ENCODE measurements around the genes ANAPC16, P4HA1 and FAM149B1.

DNA sequence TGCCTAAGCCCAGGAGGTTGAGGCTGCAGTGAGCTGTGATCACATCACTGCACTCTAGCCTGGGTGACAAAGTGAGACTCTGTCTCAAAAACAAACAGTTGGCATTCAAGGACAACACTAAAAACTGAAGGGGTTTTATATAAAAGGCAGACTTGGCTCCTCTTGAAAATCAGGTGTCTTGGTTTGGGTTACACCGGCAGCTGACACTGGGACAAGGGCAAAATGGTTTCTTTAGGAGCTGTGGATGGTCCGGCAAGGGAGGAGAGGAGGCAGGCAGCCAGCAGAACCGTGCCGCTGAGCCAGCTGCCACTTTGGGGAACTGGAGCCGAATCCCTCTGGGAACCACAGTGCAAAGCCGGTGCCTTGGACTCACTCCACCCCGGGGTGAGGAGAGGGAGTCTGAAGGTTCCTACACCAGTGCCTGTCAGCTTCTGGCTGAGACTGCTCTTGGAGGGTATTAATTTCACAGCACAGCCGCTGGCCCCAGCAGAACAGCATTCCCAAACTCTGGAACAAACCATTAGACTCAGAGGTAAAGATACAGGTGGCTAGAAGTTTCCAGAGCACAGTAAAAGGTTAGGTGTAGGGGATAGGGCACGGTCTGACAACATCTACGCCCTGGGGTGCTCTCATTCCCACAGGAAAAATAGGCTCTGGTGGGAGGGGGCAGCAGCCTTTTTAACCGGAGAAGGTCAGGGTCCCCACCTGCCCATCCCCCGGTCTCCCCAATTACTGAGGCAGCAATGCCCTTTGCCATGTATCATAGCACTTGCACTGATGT lies 52.8 kb downstream of the CHST3 start:
- PRO-cap, result unidirectional peak, plus-strand start at position 354 of the sequence
- RAMPAGE, long total RNA, 2 experiments, result no peak in any of the 2 experiments

GRCh38 chr10:72027503-72028026 lies 60.8 kb downstream of the SPOCK2 start:
- PRO-cap, result no peak
- RAMPAGE, long total RNA, 2 experiments, result no peak in any of the 2 experiments

DNA sequence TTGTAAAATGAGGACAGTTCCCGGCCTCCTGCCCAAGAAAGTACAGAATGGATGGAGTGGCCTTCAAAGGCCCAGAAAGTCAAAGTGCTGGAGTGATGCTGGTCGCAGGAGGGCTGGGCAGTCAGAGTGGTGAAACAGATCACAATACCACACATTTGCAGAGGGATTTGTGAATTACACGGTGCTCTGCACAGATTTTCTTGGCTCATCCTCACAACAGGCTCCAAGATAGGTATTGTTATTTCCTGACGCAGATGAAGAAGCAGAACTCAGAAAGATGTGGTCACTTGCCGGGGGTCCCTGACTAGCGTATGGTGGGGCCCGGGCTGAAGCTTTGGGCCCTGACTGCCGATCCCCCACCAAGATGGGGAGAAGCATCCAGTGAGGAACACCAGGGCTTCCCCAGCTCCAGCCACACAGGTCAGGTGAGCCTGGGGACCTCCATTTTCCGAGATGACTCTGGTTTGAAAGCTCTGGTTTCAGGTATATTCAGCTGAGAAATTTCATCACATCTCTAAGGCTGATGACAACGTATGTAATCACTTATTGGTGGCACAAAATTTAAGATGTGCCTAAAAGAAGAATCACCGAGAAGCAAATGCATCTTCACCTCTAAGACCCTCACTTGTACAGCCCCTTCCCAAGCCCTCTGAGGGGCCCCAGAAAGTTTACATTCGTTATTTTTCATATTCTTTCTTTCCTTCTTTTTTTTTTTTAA lies 22.6 kb downstream of the SPOCK2 start:
- PRO-cap, result no peak
- RAMPAGE, long total RNA, 2 experiments, result no peak in any of the 2 experiments

- PRO-cap, result no peak
- RAMPAGE, long total RNA, 2 experiments, result no peak in any of the 2 experiments
Observed at GRCh38 chr10:72081713-72082715, 6.3 kb downstream of the SPOCK2 start.

DNA sequence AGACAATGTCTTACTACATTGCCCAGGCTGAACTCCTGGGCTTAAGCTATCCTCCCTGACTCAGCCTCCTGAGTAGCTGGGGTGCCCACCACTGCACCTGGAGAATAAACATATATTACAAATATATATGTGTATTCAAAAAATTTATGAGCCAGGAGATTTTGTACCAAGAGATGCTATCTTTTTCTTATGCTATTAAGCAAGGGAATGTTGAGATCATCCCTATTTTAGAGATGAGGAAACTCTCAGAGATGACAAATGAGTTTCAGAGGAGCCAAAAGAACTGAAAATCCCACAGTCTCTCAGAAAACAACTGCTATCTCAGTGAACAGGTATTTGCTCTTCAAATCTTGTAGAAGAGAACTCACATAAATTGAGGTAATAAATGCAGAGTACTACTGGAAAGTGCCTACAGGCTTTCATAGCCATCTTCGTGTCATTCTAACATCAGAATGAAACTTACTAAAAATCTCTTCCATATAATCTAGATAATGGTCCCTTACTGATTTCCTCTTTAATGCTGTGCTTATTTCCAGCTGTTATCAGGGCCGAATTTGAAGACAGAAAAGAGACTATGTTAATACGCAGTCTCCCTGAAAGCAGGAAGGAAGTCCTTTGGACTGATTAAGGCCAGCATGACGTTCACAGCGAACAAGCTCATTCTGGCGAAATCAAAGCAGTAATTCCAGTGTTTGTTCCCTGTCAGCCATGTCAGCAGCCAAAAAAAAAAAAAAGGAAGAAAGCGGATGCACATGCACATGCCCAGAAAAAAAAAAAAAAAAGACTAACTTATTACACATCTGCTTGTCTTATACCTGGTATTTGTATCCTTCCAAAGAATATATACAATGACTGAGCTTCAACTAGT lies 29.4 kb upstream of the ANAPC16 start:
- PRO-cap, result no peak
- RAMPAGE, long total RNA, 2 experiments, result no peak in any of the 2 experiments

DNA sequence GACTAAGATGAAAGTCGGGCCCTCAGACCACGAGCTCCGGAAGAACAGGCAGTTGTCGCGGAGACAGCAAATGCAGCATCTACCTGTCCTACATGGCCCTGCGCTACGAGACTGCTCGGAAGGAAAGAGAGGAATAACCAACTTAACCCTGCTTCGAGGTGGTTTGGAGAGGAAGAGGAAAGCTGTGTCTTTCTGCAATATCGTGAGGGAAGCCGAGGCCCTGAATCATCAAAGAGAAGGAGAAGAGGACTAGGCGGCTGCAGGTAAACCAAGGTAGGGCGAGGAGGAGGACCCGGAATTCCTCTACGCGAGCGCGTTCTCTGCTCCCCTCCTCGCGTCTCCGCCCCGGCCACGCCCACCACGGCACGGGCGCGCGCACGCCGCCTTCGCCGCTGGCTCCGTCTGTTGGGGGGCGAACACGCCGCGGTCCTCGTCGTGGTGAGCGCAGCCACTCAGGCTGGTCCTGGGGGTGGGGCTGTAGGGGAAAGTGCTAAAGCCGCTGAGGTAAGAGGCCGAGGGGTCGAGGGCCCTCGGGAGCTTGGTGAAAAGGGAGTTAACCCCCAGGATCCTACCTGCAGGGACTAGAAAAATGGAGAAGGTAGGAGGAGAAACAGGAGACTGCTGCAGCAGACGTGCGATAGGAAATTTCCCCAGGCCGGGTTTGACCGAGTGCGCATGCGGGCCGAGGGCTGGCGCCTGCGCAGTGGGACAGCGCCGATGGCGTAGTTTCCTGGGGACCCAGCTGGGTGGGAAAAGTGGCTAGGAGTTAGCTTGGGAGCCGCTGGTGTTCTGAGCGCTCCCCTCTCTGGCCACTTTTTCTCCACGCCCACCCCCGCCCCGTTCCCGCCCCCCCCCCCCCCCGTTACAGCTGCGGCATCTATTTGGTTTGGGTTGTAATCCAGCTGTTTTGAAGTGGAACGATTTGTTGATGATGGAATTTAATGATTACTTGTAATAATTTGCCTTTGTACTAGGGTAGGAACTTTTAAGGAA lies at the start of gene ANAPC16:
TSS of gene ANAPC16 (plus strand) at position 378 of the 993 bp plus-strand sequence.
- PRO-cap, result bidirectional peak, plus-strand start at position 415 of the sequence, minus-strand start at position 342 of the sequence; bidirectional peak, plus-strand start at position 762 of the sequence, minus-strand start at position 620 of the sequence
- RAMPAGE, long total RNA, 2 experiments, result start-site peak on the plus strand in 2 of 2 experiments, centred at positions 393 to 412 of the sequence, 281 to 1,016 reads per replicate; start-site peak on the minus strand in 2 of 2 experiments, centred at positions 288 to 647 of the sequence, 24 to 68 reads per replicate

- PRO-cap, result no peak
- RAMPAGE, long total RNA, 2 experiments, result no peak in any of the 2 experiments
Observed at GRCh38 chr10:72259545-72259972, 14.2 kb upstream of the DDIT4 start.

- PRO-cap, result bidirectional peak, plus-strand start at chr10:72331878, minus-strand start at chr10:72331693
- RAMPAGE, long total RNA, 2 experiments, result no peak in any of the 2 experiments
Observed at GRCh38 chr10:72330944-72332009, 23.4 kb downstream of the DNAJB12 start.

DNA sequence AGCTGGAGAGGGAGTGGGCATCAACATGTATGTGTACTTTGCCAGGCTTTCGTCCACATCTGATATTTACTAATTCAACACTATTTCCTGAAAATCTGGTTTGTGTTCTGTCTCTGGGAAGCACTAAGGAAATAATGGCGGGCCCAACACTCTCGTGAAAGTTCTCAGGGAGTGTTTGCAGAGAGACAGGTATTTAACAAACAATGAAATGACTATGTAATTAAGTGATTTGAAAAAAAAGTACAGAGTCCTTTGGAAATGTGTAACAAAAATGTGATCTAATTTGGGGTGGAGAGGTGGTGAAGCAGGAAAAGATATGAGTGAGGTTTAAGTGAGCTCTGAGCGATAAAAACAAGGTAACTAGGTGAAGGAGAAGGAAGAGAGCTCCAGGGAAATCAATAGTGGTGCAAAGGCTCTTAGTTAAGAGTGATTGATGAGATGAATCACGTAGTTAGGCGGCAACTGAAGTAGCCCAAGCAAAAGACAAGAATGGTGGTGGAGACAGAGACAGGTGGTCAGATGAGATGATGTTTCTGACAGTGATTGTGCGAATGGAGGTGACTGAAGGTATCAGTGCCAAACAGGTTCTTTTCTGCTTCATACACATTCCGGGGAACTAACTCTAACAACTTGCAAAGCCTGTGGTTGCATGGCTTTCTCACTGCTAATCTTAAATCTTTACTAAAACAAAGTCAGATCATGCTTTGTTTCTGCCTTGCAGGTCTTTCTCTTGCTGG lies 95.4 kb upstream of the DNAJB12 start:
- PRO-cap, result no peak
- RAMPAGE, long total RNA, 2 experiments, result no peak in any of the 2 experiments

- PRO-cap, result no peak
- RAMPAGE, long total RNA, 2 experiments, result no peak in any of the 2 experiments
Observed at GRCh38 chr10:72638651-72639283, 12.9 kb upstream of the MICU1 start.

DNA sequence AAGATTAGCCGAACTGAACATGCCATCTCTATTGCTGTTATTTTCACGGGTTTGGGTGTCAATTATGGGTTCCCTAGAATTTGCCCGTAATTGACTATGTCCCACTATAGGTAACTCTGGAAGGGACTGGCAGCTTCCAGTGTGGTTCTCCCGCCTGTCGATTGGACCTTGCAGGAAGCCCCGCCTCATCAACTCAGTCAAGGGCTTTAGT lies 183 bp upstream of the MCU start:
- PRO-cap, result bidirectional peak, plus-strand start outside the sequence, minus-strand start at position 128 of the sequence
- RAMPAGE, long total RNA, 2 experiments, result no peak in any of the 2 experiments

DNA sequence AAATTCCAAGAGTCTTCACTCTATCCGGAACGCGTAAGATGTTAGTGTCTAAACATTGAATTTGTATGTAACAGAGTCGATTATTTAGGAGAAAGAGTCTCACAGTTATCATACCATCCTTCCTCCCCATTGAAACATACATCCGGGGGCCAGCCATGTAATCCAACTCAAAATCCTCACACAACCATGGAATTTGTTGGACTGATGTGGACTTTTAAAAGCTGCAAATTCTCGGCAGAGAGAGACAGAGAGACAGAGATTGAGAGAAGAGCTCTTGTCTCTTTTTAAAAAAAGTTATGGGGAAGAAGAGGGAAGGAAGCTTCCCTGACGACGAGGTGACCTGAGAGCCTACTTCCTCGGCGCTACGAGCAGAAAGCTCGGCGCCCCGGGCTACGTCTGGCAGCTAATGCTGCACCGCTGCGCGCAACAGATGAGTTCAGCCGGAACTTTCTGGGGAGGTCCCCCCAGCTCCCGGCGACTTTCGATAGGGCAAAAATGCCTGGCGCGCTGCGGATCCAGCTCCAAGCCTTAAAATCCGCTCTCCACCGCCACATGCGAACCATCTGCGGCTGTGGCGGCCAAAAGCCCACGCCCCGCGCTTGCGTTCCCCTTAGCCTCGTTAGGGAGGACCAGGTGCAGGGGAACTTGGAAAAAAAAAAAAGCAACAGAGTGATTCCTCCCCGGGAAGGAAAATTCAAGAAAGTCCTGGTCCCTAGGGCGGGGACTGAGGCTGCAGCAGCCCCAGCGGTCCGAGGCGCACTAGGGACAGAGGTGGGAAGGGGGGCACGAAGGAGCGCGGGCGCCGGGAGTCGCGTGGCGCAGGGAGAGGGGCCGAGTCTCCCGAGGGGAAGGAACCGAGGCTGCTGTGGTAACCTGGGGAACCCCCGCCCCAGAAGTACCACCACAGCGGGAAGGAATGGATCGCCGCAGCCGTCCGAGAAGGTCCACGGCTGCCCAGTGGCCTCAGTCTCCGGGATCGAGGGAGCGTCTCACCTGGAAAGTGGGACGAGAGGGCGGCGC lies 583 bp downstream of the P4HA1 start:
- PRO-cap, result bidirectional peak, plus-strand start at position 371 of the sequence, minus-strand start at position 411 of the sequence; bidirectional peak, plus-strand start at position 901 of the sequence, minus-strand start at position 761 of the sequence
- RAMPAGE, long total RNA, 2 experiments, result no peak in any of the 2 experiments

GRCh38 chr10:73096793-73097401 lies at the start of gene P4HA1:
P4HA1 (minus strand) TSS chr10:73096866.
- PRO-cap, result bidirectional peak, plus-strand start at chr10:73097187, minus-strand start at chr10:73096862
- RAMPAGE, long total RNA, 2 experiments, result start-site peak on the minus strand in 2 of 2 experiments, at chr10:73096816-73096866 at its widest, 231 to 505 reads per replicate

DNA sequence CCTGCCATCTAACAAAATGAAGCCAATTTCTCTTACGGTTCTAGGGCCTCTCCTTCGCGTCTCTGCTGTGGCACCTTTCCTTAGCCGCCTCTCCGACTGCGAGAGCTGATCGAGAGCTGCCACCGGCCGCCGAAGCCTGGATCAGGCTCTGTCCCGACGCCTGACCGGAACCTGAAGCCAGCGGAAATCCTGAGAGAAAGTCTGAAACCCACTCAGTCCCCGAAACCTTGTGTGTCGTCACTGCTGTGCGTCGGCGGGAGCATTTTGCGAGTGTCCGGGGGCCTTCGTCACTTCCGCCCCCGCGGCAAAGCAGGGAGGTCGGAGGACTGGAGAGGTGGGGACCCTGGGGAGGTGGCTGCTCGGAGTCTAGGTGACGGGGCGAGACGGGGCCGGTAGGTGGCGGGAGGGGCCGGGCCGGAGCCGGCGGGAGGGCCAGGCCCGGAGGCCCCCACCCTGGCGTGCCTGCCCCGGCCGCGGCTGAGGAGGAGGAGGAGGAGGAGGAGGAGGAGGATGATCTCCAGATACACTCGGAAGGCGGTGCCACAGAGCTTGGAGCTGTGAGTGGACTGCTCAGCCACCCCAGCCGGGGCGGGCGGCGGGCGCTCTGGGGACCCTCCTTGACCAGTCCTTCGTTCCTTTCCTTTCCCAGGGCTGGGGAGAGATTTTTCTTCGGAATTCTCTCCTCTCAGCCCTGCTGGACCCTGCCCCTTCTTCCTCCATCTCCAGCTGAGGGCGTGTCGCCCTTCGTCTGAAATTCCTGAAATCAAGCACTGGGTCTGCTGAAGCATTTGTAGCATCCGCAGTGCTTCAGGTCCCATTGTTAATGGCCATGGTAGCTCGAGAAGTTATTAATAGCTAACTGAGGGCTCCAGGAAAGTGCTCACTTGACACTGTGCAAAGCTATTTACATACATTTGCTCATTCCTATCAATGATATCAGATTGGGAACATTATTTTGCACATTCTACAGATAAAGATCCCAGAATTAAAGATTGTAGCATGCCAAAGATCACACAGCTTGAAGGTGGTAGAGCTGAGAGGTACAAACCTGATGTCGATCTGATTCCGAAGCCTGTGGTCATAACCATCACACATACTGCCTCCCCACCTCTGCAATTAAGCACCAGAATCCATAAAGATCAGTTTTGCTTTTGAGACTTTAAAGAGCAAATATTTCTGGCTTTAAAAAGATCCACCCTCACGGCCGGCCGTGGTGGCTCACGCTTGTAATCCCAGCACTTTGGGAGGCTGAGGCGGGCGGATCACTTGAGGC lies at the start of gene FAM149B1:
TSS of gene FAM149B1 (plus strand) at position 290 of the 1,273 bp plus-strand sequence.
- PRO-cap, result bidirectional peak, plus-strand start at position 369 of the sequence, minus-strand start at position 179 of the sequence; bidirectional peak, plus-strand start at position 582 of the sequence, minus-strand start at position 494 of the sequence
- RAMPAGE, long total RNA, 2 experiments, result start-site peak on the minus strand in 2 of 2 experiments, centred at positions 185 to 197 of the sequence, 125 to 364 reads per replicate

DNA sequence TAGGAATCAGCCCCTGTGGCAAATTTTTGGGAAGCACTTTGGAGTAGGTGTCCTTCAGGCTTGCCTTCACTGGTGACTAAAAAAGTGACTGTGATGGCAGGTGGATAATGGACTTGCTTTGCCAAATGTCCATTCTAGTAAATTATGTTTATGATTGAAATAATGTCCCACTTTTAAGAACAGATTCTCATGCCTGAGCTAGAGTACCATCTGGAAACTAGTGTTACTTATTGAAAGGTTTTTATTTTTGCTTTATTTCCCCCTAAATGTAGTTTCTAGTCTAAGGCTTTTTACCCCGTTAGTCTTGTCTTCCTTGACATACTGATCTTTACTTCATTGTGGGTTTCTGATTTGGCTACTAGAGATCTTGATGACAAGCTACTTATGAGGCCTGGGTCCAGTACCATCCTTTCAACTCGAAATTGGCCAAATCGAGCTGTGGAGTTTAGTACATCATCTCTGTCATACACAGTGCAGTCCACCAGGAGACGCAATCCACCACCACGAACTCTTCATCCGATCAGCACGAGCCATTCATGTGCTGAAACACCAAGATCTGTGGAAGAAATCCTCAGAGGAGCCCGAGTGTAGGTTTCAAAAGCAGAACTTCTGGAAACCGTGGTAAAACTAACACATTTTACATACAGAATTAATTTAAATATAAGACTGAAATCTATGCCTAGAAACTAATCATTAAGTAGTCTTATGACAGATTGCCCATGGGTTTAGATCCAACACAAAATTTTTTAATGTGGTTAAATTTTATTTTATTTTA lies 14.3 kb downstream of the DNAJC9 start:
- PRO-cap, result no peak
- RAMPAGE, long total RNA, 2 experiments, result no peak in any of the 2 experiments

DNA sequence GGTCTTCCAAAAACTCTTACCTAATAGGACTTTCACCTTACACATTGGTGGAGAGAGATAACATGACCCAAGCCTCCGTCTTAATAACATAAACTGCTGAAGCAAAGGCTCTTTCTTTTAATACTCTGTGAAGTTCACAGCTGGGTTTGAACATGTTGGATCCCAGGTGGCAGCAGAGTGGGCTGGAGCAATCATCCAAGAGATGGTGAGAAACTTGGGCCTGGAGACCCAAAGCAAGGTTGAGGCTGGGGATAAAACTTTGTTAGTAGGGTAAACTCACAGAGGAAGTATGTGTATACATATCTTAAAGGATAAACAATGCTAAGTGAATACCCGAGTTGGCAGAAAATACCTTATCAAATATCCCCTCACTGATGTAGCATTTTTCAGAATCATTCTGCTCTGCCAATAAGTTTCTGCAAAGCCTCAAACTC lies 751 bp upstream of the DNAJC9 start:
- PRO-cap, result no peak
- RAMPAGE, long total RNA, 2 experiments, result no peak in any of the 2 experiments

DNA sequence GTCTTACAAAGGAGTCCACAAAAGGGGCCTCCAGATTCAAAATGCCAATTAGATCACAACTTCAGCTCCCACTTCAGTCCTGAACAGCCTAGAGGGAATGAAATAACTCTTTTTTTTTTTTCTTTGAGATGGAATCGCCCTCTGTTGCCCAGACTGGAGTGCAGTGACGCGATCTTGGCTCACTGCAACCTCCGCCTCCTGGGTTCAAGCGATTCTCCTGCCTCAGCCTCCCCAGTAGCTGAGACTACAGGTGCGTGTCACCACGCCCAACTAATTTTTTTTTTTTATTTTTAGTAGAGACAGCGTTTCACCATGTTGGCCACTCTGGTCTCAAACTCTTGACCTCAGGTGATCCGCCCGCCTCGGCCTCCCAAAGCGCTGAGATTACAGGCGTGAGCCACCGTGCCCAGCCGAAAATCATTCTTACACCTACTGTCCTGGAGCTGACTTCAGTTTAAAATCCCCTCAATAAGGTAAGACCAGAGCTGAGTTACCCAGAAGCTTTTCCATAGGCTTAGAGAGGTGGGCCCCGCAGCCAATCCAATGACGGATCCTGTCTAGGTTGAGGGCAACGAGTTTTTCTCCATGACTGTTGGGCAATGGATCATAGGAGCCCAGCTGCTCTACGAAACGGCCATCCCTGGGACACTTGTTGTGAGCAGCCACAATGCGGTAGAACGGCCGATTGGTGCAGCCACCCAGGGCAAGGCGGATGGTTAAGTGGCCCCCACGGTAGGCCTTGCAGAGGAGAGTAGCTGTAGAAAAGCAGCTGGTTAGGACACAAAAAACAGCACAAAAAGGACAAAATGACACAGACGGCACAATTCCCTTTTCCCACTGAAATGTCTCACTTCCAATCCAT lies 944 bp downstream of the MRPS16 start:
- PRO-cap, result no peak
- RAMPAGE, long total RNA, 2 experiments, result no peak in any of the 2 experiments

DNA sequence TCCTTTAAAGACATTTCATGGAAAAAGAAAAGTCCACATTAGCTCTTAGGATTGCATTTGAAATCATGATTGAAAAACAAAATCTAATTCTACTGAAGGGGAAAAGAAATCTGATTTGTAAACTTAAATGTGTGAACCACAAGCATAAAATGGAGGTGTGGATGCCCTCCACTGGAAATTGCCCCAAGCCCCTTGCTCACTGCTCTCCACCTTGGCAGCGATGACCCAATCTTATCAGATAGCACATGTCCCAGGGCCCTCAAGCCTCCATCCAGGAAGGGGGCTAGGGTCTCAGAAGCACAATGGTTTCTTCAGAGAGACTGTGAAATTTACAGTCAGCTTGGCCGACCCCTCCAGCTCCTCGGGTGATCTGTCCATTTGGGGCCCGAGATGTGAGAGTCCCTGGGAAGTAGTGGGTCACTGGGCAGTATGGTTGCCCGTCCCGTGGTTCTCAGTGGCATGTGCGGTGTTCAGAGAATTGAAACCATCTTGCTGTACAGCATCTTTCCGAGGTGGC lies 4.5 kb upstream of the MSS51 start:
- PRO-cap, result no peak
- RAMPAGE, long total RNA, 2 experiments, result no peak in any of the 2 experiments

- PRO-cap, result no peak
- RAMPAGE, long total RNA, 2 experiments, result no peak in any of the 2 experiments
Observed at GRCh38 chr10:73471331-73471645, 24.5 kb downstream of the PPP3CB start.

DNA sequence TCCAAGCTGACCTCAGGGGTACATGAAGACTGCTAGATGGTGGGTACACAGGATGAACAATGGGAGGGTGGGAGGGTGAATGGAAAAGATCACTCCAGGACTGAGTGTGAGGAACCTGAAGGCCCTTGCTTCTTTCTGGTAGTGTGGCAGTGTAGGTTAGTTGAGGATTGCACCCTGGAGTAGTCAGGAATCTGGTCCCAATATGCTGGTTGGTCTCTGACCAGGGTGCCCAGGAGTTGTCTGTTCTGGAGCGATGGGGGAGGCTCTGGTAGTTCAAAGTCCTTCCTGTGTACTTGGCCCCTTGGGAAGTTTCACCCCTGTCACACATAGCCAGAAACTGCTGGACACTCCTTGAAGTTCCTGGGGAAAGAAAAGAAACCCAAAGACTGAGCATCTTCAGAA lies 3.0 kb upstream of the PPP3CB start:
- PRO-cap, result no peak
- RAMPAGE, long total RNA, 2 experiments, result no peak in any of the 2 experiments

Data from body of pancreas (tissue), 2 donors.